ENCODE measurements around a stretch of chr15.

DNA sequence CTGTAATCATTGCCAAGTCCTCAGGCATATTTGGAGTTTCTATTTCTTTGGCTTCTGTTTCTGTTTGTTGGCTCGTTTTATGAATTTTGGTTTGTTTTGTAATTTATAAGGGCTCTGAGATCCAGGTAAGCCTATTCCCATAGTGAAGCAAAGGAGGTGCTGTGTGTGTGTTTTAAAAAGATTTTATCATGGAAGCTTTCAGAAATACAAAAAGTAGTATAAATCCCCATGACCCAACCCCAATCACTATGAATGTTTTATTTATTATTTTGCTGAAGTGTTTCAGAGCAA, 32.2 kb downstream of the TLNRD1 start:
- PRO-cap: no peak

DNA sequence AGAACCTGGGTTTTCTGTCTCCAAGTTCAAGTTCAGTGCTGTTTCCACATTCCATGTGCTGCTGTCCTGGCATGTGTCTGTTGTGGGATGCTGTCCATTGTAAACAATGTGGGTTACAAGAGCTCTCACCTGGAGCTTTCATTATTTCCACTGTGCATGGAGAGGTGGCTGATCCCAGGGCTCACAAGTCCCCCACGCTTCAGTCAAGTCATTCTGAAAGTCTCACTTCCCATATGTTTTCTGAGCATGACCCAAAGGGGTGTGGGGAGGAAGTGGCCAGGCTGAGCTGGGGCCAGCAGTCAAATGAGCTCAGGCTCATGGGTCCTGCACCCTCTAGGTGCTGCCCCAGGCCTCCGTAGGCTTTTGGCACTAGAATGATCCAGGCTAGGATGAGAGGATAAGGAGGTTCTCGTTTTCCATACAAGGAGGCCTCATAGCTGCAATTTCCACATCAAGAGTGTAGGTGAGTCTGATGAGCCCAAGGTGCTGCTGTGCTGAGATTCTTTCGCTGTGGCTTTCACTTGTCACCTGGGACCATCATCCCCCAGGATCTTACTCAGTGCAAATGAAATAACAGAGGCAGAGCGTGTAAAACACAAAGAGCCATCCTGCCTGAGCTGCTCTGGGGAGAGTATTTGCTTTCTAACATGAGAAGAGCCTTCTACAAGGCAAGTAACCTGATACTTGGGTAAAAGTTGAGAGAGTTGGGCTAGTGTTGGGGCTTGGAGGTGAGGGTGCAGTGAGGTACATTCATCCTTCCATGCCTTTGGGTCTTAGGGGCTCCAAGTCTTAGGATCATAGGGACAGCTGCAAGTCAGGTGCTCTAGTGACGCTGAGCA, 21.9 kb downstream of the STARD5 start:
- PRO-cap: no peak

GRCh38 chr15:81385476-81385836, 11.4 kb upstream of the TMC3 start:
- PRO-cap: no peak

GRCh38 chr15:82372053-82373193, 23.1 kb upstream of the GOLGA6L10 start:
- PRO-cap: no peak

GRCh38 chr15:82815134-82815333, 5.6 kb downstream of the WHAMM start:
- PRO-cap: no peak

DNA sequence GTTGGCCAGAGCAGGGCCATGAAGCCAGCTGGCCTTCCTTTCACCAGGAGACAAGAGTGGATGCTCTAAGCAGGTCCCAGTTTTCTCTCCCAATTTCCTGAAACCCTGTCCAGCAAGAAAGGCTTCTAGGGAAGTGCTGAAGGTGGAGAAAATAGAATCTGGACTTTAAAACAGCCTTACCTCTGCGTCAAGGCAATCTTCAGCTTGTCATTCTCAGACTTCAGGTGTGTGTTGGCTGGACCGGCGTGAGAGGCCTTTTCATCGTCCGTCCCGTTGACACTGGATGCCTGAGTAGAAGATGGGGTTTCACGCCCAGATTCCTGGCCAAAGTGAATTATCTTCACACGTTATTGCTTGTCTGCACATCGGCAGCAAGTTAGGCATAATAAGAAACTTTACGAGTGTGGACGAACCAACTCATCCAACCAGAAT, 49.4 kb downstream of the WHAMM start:
- PRO-cap: no peak

GRCh38 chr15:82918733-82919956, 33.4 kb downstream of the HOMER2 start:
- PRO-cap: no peak

- PRO-cap: no peak
Measured at GRCh38 chr15:82944861-82945259, 7.7 kb downstream of the HOMER2 start.

DNA sequence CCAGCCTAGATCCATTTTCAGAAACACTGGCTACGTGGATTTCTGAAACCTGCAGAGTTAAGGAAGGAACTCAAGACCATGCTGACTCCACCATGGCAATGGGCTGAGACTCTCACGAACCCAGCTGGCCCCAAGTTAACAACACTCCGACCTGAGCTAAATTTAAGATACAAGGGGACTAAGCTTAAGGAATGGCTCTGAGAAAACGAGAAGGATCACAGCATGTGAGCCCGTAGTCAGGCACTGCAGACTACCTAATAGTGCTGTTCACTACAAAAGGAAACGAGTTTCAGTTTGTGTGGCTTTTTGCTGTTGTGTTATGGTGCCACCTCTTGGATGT, 11.2 kb downstream of the C15orf40 start:
- PRO-cap: no peak

DNA sequence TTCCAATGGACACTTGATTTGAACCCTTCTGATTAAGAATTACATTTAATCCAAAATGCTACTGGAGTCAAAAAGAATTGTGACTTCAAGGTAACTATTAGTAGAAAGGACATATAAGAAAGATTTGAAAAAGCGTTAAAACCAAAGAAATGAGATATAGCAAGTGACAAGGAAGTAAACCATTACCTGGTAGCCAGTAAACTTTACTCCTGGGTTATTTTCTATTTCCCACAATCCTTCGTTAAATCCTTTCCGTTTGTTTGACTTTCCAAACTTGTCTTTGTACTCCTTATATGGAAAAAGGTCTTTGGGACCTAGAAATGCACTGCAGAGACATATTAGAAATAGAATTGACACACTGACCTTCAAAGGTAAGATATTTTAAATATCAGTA, 49.9 kb downstream of the HDGFL3 start:
- PRO-cap: no peak

- PRO-cap: no peak
Measured at GRCh38 chr15:83206413-83206739, 1.2 kb downstream of the HDGFL3 start.

DNA sequence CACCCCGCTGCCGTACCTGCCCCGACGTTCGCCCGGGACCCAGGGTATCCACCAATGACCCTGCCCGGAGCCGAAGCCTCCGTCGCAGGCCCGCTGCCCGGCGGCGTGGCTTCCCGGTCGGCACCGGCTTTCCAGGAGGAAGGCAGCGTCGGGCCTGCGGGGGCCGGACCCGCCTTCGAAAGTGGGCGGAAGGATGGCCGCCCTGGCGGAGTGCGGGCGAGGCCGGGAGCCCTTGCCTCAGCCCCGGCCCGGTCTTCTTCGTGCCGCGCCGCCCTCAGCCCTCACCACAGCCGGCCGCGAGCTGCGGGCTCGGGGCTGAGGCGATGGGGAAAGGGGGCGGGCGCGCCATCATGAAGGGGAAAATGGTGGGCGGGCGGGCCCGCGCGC, 701 bp downstream of the HDGFL3 start:
- PRO-cap: bidirectional peak, plus-strand start at position 181 of the sequence, minus-strand start at position 56 of the sequence

DNA sequence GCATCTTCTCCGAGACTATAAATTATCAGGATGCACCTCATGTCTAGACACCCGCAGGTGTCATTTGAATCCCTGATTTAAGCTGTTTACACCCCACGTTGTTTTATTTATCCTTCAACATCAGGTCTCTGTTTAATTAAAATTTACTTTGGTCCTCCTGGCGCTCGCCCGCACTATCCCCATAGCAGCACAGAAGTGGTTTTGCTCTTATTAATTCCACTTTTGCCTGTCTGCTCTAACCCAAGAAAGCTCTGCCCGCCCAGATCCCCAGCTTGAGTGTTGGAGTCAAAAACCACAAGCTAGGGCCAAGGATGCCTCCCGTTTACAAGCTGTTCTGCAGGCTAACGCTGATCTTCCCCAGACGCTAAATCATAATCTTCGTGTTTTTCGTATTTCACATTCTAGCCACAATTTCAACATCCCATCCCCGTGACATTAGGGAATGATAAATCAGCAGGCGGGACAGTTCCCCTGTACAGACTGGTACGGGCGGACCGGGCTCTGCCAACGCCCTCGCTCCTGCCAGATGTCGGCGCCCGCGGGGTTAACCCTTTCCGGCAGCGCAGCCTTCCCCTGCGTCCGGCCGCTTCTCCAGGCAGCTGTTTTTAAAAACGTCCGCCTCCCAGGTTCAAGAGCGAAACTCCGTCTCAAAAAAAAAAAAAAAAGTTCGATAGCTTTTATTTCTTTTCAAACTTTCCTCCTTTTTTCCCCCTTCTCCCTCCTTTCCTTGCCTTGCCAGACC, 80.9 kb upstream of the BNC1 start:
- PRO-cap: no peak

- PRO-cap: no peak
Measured at GRCh38 chr15:83930407-83931411, 276.8 kb downstream of the ADAMTSL3 start.

- PRO-cap: no peak
Measured at GRCh38 chr15:84042304-84042629, 193.3 kb upstream of the GOLGA6L4 start.

GRCh38 chr15:84715209-84716004, 532 bp downstream of the SEC11A start:
- PRO-cap: no peak

GRCh38 chr15:84761616-84762211, 13.3 kb downstream of the ZNF592 start:
- PRO-cap: no peak

GRCh38 chr15:84798495-84799216, 18.5 kb upstream of the ALPK3 start:
- PRO-cap: no peak

DNA sequence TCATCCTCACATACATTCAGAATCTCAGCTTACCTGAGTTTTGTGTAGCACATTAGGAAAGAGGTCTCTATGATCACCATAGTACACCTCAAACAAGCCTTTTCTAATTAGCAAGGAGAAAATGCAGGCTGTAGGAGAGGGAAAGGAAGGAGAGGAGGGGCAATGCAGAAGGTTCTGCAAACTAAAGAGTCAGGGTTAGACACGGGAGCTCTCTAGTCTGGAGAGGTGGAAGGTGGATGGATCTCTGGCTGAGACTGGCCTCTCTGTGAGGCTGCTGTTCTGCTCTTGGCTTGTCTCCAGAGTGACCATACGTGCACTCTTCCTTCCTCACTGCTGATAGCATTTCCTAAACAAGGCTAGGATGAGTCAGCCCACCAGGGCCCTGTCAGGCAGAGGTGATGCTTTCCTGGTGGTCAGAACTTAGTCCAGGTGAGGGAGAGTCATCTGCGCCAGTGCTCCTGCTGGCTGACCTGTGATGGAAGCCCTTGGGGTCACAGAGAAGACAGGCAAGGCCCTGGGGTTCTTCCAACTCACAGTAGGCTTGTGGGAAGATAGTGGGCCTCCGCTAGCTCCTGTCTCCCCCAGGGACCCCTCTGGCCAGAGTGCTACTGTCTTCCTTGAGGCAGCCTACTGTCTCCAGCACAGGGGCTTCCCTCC, 16.2 kb downstream of the ALPK3 start:
- PRO-cap: no peak

- PRO-cap: no peak
Measured at GRCh38 chr15:84983001-84983632, 1.5 kb downstream of the PDE8A start.

Measured in mesenteric fat pad (tissue), 1 donor.